ENCODE data around the genes NIBAN2 and CFAP157.

GRCh38 chr9:126146210-126147337 lies 180.1 kb upstream of the MVB12B start:
- RRBS: 10% methylated on average over 2 of the region's 20 CpGs

GRCh38 chr9:126345517-126345804 lies 18.8 kb downstream of the MVB12B start:
- RRBS: no CpG with 5 or more reads among the region's 2 CpGs

- RRBS: no CpG with 5 or more reads among the region's 7 CpGs
These were observed 36.5 kb downstream of the MVB12B start for GRCh38 chr9:126363081-126363578.

DNA sequence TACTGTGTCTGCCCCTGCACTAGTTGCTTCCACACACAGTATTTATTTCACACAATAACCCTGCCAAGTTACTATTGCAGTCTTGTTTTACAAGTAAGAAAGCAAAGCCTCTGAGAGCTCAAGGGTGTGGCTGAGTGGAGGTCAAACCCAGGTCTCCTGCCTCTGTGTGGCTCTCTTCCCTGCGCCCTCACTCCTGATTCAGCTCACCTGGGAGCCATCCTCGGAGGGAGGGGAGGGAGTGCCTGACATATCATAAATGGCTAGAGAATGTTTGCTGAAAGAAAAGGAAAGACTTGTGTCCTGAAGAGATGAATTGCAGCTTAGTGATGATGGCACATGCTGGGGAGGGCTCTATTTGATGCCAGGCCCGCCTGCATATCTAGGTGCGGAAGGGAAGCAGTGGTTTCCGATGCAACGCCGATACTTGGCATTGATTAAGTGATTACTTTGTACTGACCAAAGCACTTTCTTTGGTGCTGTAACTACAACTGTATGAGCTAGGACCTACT lies 41.1 kb downstream of the MVB12B start:
- RRBS: no CpG with 5 or more reads among the region's 7 CpGs

- RRBS: no CpG with 5 or more reads among the region's 12 CpGs
These were observed 46.6 kb downstream of the MVB12B start for GRCh38 chr9:126373008-126373873.

GRCh38 chr9:126390296-126390652 lies 63.6 kb downstream of the MVB12B start:
- RRBS: no CpG with 5 or more reads among the region's 4 CpGs

DNA sequence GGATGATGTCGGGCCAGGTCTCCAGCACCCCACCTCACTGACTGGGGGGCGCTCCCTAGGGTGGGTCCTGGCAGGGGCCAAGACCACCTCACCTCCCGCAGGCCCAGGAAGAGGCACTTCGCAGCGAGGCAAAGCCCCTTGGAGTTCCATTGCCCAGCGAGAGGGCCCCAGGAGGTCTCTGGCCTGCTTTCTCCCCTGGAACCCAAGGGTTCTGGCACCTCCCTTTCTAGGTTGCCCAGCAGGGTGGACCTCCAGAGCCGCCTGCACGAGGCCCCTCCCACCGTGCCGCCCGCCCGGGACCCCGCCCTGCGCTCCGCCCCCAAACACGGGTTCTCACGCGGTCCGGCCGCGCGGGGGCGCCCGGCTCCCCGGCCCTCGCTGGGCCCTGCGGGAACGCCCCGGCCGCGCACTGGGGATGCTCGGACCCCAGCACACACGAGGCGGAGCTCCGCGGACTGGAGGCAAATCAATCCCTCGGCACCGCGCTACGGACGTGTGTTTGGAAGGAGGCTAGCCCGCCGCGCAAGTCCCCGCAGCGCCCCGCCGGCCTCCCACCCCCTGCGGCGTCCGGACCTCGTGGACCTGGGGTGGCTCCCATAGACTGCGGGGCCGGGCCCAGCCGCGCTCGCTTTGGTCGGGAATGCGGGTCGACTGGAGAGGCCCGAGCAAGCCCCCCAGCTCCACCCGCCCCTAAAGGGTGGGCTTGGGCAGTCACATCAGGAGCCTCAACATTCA lies 99.5 kb upstream of the LMX1B start:
- RRBS: 15% methylated on average over 12 of the region's 62 CpGs

DNA sequence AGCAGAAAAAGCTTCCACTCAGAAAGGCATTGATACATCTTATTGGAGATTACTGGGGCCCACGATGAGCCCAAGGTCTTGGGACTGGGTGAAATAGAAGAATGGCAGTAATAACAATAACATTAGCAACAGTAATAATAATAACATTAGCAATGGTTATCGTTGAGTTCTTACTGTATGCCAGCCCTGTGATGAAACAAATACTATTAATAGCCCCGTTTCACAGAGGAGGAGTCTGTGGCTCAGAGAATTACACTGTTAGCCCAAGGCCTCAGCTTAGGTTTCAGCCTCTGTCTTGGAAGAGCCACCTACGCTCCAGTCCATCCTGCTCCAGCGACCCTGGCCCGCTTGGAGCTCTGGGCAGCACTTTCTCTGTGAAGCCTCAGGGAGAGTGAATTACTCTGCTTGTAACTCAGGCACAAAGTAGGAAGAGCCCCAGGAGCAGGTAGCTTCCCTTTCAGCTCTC lies 26.6 kb upstream of the LMX1B start:
- RRBS: no CpG with 5 or more reads among the region's 6 CpGs

- RRBS: no CpG with 5 or more reads among the region's 8 CpGs
These were observed 90.9 kb downstream of the LMX1B start for GRCh38 chr9:126704629-126705080.

DNA sequence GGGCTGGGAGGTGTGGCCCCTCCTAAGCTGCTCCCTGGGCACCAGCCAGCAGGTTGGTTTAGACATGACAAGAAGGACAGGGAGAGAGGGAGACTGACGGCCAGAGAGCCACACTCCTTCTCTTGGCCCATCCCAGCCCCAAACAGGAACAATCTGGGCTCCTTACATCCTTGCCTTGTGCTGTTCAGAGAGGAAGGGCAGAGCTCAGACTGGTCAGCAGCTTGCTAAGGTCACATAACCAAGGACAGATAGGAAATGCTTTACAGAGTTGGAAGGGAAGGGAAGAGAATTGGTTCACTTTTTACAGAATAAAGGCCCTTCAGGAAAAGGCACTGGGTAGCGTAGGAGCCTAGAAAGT lies 94.5 kb downstream of the LMX1B start:
- RRBS: no CpG with 5 or more reads among the region's 2 CpGs

DNA sequence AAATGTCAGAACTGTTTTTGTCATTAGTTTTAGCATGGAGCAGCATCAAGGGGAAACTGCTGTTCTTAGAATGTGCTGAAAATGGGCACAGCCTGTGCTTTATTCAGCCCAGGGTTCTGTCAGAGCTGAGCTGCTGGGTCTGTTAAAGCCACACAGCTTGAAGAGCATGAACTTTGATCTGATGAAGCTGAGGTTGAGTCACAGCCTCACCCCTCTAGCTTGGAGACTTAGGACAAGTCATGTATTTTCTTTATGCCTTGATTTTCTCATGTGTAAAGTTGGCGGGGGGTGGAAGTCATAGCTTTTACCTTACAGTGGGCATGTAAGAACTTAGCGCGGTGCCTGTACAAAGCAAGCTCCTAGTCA lies 72.0 kb downstream of the RALGPS1 start:
- RRBS: no CpG with 5 or more reads among the region's 3 CpGs

GRCh38 chr9:127096076-127096783 lies 26.2 kb downstream of the ANGPTL2 start:
- RRBS: 54% methylated on average over 6 of the region's 13 CpGs

GRCh38 chr9:127183997-127184643 lies 61.7 kb upstream of the ANGPTL2 start:
- RRBS: 77% methylated on average over 1 of the region's 15 CpGs

- RRBS: no CpG with 5 or more reads among the region's 18 CpGs
These were observed 64.0 kb upstream of the ANGPTL2 start for GRCh38 chr9:127186014-127187166.

DNA sequence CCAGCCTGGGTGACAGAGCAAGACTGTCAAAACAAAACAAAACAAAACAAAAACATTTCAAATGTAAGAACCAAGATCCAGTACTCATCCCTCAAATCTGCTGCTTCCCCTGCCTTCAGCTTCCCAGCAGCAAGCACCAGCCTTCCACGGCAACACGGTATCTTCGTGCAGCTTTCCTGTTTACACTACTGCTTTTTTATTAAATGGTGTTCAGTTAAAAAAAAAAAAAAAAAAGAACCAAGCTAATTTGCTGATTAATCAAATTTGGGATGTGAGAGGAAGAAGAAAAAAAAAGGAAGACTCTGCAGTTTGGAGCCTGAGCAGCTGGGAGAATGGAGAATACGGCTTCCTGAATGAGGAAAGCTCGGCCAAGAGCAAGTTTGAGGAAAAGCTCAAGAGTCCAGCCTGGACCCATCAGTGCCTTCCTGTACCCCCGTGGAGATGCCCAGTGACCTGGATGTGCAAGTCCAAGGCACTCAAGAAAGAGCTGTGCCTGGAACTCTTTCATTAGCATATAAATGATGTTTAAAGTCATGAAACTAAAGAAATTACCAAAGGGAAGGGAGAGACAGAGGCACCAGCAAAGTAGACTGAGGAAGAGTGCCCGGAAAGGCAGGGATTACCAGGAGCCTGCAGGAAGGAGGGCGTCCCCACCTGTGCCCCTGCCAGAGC lies 27.9 kb upstream of the SLC2A8 start:
- RRBS: no CpG with 5 or more reads among the region's 8 CpGs

- RRBS: no CpG with 5 or more reads among the region's 9 CpGs
These were observed 10.4 kb downstream of the SLC2A8 start for GRCh38 chr9:127407341-127407862.

DNA sequence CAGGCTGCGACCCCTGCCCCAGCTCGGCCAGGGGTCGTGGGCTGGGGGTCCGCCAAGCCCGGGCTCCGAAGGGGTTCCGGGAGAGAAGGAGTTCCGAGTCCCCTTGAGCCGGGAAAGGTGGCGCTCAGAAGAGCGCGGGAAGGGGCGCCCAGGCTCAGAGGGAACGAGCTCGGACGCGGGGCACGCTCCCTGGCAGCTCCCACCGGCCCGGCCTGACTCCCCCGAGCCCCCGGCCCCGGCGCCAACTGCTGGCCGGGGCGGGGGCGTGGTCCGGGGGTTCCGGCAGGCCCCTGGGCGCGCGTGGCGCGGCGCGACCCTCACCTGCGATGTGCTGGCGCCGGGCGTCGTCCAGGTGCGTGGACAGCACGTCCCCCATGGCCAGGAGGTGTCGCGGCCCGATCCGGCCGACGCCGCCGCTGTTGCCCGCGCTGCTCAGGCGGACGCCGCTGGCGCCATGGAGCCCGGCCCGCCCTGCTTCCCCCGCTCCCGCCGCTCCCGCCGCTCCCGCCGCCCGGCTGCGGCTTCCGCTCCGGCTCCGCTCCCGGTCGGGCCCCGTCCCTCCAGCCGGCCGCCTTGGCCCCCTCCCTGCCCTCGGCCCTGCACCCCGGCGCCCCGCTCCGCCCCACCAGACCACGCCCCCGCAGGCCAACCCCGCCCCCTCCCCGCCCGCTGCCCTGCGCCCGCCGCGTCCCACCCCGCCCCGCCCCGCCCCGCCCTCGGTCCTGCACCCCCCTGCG lies at the start of gene NIBAN2:
Gene NIBAN2 (minus strand): TSS at position 575 of the 737 bp plus-strand sequence.
- RRBS: 2% methylated on average over 43 of the region's 96 CpGs

- RRBS: no CpG with 5 or more reads among the region's 7 CpGs
These were observed 4.1 kb upstream of the NIBAN2 start for GRCh38 chr9:127572858-127573419.

- RRBS: no CpG with 5 or more reads among the region's 7 CpGs
These were observed 16.3 kb downstream of the STXBP1 start for GRCh38 chr9:127628381-127628808.

DNA sequence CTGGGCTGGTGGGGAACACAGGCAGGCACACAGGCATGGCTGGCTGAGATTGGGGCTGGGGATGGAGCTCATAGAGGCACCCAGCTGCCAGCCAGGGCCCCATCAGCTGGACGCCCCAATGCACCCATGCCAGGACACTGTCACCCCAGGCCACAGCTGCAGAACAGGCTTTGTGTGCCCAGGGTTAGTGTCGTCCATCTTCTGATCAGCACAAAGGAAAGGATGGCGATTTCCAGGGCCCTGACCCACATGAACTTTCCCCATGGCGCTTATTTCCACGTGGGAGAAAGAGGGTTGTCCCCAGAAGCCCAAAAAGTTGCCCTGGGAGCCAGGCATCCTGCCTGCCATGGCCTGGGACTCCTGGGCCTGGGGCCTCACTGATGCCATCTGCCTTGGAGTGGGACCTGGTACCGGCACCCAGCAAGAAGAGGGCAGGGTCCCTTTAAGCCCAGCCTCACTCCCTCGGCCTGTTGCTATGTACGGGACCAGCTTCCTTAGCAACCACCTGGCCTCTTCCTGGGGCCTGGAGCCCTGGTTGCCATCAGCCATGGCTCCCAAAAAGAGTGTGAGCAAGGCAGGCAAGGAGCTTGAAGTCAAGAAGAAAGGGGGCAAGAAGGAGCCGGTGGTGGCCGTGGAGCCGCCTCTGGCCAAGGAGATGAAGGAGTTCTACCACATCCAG lies at the start of gene CFAP157:
Gene CFAP157 (plus strand): TSS at position 504 of the 679 bp plus-strand sequence.
- RRBS: 75% methylated on average over 3 of the region's 11 CpGs

Measured in hTERT-HM (cell line).